Cardiac muscle cell (in vitro differentiated cells and primary cell): ENCODE measurements around a stretch of chr5.

- RAMPAGE, long total RNA, result no peak
Measured at GRCh38 chr5:155154997-155155395, 141.4 kb downstream of the KIF4B start.

DNA sequence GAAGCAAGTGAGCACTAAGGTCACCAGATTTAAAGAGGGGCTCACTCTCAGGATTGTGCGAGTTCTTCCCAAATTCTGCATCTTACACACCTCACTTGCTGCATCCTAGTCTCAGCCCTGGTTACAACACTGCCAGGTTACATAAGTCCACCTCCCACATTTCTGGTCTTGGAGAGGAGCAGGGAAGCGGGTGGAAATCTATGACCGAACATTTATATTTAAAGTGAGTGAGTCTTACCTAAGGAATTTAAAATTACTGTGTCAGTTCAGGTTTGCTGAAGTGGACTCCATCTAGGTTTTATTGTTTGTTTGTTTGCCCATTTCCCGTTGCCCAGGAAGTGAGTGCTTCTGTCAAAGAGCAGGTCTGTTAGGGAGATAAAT lies 179.4 kb downstream of the KIF4B start:
- RAMPAGE, long total RNA, result no peak
- RRBS, result no CpG with 5 or more reads among the region's 4 CpGs

DNA sequence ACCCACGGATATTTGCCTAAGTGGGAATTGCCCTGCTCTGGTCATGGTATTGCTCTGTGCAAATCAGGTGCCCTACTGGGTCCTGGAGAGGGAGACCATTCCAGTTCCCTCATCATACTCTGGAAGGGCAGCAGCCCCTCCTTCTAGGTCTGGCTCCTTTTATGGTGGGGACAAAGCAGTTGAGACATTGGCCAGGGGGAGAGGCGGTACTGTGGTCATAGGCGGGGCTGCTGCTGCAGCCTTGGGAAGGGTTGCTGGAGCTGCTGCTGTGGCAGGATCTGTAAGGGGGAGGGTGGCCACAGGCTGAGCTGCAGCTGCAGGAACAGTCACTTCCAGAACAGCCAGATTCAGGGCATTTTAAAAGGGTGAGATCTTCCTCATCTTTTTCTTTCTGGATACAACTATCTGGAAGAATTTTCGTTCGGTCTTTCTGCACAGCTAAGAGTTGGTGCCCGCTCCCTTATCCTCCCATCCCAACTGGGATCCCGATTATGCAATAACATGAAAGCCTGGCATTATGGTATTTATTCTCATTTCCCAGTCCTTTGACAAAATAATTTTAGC lies 232.9 kb upstream of the SGCD start:
- RAMPAGE, long total RNA, result no peak
- RRBS, result no CpG with 5 or more reads among the region's 7 CpGs

GRCh38 chr5:156449334-156449644 lies 122.3 kb downstream of the SGCD start:
- RAMPAGE, long total RNA, result no peak
- RRBS, result no CpG with 5 or more reads among the region's 4 CpGs

DNA sequence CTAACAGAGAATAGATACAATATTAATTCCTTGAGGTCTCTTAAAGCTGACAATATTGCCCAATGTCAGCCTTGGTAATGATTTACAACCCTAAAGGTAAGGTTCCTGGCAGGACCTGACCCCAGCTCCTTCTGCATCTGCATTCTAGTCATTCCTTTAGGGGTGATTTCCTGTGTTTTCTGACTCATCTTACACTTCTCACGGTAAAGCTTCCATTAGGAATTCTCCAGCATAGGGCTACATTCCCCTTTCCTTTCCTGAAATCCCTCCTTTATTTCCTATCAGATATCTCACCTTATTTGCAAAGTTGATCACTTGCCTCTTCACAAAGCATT lies 9.3 kb downstream of the HAVCR1 start:
- RAMPAGE, long total RNA, result no peak
- RRBS, result no CpG with 5 or more reads among the region's 1 CpG

DNA sequence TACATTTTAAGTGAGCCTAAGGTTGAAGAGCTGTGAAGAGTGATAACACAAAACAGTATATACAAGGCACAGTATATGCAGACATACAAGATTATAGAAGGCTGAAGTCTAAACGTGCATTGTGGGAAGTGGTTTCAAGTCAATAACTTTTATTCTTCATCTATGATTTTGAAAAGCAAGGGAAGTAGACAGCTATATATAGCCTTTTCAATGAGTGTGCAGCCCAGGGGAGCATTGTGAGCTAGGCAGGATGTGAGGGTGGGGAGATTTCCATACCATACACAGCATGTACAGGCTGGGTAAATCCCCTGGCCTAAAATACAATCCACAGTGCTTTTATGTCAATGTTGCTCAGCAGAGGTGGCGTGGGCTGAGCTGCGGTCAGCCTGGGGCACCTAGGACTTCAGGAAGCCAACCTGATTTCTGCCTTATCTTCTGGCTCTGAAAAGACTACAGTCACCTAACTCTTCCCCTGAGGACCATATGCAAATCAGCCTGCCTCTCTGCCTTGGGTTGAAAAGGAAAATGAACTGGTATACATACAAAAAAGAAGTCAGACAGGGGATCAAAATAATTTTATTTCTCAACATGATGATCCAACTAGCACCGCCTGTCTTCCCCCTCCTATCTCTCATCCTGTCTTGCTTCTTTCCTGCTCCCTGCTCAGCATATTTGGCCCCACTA lies 6.3 kb upstream of the GARIN3 start:
- RAMPAGE, long total RNA, result no peak
- RRBS, result no CpG with 5 or more reads among the region's 4 CpGs

DNA sequence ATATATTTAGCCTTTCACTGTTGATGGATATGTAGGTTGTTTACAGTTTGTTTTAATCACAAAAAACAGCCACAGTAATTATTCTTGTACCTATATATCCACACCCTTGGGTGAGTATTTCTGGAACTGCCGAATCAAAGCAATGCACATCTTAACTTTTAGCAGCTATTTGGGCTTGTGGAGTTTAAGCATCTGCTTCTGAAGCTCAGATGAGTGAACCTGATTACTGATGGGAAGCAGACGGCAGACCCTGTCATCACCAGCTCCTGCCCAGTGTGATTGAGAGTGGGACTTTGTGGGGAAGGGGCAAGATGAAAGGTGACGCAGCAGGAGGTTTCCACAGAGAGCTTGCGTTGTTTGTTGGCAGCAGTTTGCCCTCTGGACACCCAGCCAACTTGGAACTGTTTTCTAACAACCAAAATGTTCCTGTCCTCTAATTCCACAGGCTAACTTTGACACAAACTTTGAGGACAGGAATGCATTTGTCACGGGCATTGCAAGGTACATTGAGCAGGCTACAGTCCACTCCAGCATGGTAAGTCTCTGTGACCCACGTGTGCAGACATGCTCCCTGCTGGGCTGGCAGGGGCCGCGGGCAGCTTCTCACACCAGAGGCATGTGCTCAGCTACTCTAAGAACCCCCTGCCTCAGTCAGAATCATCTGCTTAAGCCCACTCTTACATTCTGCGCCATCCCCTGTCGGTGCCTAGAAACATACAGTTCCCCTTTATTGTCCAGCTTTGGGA lies 20.8 kb downstream of the CYFIP2 start:
- RAMPAGE, long total RNA, result no peak
- RRBS, result no CpG with 5 or more reads among the region's 10 CpGs

DNA sequence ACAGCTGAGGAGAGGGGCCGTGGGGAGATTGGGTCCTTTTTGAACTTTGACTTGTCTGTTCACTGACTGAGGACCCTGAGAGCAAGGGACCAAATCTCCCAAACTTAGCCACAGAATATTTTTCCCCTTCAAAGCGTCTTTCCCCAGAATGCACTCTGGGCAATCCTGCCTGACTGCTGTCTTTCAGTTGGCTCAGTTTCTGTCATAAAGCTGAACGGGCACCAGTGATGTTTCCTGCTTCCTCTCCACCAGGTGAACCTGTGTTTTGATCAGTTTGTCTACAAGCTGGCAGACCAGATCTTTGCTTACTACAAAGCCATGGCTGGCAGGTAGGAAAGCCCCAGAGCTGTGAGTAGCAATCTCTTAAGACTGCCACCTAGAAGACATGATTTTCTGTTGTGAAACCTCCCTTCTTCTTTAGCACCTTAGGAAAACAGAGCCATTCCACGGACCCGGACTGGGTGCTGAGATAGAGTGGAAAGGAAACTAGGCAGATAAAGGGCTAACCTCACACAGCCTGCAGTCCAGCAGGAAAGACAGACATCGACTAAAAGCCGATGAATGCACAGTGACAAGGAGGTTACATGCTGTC lies 17.7 kb downstream of the FNDC9 start:
- RAMPAGE, long total RNA, result no peak
- RRBS, result no CpG with 5 or more reads among the region's 7 CpGs

DNA sequence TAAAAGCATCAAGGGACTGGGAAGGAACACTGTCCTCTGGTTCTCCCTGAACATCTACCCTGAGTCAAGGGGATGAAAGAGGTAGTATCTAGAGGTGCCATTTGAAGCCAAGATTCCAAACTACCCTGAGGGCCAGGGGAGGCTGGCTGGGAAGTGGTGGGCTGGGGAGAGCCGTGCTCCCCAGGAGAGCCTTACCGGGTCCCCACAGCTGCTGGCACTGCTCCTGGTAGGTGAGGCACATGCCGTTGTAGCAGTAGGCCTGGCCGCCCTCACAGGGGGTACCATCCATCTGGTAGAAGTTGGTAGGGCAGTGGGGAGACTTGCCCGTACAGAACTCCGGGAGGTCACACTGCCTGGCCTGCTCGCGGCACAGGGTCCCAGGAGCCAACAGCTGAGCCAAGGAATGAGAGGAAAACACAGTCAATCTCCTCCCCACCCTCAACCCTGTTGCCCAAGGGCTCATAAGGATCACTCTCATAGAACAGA lies 36.7 kb downstream of the NIPAL4 start:
- RAMPAGE, long total RNA, result no peak
- RRBS, result 98% methylated on average over 2 of the region's 8 CpGs

DNA sequence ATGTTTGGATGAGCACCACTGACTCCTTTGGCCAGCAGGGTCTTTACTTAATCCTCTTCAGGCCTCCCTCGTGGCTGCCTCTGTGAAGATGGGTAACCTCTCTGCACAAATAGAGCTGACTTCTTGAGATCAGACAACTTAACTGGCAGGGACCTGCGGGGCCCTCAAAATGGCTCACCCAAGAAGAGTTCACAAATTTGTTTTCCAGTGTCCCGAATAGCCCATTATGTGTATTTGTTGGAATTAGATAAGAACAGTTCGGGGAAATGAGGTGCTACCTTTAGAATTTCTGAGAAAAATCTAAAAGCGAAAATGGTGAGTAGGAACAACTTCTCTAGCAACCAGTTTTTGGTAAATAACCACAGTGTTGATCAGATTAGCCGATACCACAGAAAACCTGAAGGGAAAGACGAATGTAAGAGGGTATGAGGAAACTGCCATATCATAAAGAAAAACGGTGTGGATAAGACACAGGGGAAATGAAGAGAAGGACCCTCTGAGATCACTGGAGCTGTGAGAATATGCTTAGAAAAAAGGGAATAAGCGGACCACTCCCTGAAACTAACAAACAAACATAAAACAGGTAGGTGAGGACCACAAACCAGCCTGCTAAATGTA lies 31.0 kb downstream of the ADAM19 start:
- RAMPAGE, long total RNA, result no peak
- RRBS, result no CpG with 5 or more reads among the region's 9 CpGs

- RAMPAGE, long total RNA, result no peak
- RRBS, result 2% methylated on average over 17 of the region's 49 CpGs
Measured at GRCh38 chr5:157574958-157575591, 500 bp downstream of the ADAM19 start.

DNA sequence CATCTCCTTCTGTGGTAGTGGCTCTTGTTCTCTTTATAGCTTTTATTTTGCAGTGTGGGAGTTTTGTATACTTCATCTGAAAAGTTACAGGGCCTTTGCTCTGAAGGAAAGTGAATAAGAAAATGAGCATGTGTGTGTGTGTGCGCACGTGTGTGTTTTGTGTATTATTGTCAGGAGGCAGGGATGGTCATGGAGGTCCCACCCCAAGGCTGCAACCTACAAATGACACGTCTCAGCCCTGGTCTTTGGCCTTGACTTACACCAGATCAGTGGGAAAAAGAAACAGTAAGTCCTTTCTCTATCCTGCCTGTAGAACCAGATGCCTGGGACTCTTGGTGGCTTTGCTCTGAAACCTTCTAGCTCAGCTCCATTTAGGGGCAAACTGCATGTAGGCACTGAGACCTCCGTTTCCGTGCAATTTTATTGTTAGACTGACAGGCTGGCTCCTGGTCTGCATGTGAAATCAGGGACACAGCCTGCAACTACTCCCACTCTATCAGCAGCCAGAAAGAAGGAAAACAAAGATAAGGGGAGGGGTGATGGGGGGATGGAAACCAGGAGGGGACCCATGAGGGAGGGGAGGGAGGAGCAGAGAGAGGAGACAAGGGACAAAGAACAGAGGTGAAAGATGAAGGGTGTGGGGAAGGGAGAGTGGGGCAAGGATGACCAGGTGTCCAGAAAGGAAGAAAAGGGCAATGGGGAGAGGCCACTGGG lies 316.5 kb upstream of the CLINT1 start:
- RAMPAGE, long total RNA, result no peak
- RRBS, result no CpG with 5 or more reads among the region's 5 CpGs

DNA sequence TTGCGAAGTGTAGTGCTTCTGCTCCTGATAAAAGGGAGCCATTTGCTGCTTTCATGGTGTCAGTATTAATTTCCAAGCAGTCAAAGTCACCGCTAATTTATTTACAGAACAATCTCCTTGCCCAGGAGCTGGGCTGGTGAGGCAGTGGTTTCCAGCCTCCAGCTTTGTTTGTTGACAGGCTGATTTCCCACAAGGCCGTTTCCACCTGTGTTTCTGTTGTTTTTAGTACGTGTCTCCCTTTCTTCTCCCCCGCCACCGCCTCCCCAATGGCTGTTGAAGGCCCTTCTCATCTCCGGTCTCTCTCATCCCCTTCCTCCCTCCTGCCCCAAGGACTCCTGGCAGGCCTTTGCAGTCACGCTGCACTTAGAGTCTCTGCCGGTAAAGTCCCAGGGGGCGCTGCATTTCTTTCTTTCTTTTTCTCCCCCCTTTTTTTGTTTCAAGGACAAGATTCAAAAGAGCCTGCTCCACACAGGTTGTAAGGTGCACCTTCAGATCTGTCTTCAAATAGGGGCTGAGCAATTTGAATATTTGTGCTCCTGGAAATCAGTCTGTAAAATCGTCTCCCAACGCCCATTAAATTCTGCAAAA lies 422.6 kb downstream of the EBF1 start:
- RAMPAGE, long total RNA, result no peak
- RRBS, result 33% methylated on average over 2 of the region's 12 CpGs

DNA sequence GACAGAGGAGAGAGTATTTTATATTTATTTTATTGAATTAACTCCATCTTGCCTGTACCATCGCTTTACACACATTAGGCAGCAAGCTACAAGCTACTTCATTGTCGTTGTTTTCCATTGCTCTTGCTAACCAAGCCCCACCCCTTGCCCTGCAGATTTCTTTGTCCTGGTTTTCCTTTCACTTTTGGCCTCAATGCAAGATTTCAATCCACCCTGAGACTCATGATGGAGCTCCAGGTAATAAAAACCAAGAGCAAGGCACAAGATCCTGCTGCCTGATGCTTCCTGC lies 65.2 kb downstream of the EBF1 start:
- RAMPAGE, long total RNA, result no peak
- RRBS, result no CpG with 5 or more reads among the region's 2 CpGs

DNA sequence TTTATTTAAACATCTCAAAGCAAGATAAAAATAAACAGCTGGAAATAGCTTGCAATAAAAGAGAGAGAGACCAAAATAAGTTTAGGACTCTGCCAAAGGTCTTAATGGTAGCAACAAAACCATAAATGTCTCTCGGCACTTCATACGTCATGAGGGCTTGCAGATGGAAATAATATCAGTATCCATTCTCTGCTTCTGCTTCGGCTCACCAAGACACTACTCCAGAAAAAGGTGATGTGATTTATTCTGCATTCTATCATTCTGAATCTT lies 56.2 kb downstream of the EBF1 start:
- RAMPAGE, long total RNA, result no peak
- RRBS, result no CpG with 5 or more reads among the region's 3 CpGs

DNA sequence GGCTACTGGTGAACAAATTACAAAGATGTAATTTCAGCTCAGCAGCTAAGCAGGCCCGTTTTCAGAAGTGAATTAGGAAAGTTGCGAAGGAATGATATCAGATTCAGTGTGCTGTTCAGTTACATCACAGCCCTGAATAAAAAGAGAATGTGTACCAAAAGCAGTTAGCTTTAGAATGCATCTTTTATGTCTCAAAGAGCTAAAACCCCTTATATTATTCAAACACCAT lies 9.4 kb downstream of the EBF1 start:
- RAMPAGE, long total RNA, result no peak
- RRBS, result no CpG with 5 or more reads among the region's 2 CpGs

GRCh38 chr5:159102893-159103144 lies 3.1 kb upstream of the EBF1 start:
- RAMPAGE, long total RNA, result no peak
- RRBS, result no CpG with 5 or more reads among the region's 1 CpG

GRCh38 chr5:159157827-159158217 lies 51.5 kb downstream of the RNF145 start:
- RAMPAGE, long total RNA, result no peak
- RRBS, result no CpG with 5 or more reads among the region's 5 CpGs

DNA sequence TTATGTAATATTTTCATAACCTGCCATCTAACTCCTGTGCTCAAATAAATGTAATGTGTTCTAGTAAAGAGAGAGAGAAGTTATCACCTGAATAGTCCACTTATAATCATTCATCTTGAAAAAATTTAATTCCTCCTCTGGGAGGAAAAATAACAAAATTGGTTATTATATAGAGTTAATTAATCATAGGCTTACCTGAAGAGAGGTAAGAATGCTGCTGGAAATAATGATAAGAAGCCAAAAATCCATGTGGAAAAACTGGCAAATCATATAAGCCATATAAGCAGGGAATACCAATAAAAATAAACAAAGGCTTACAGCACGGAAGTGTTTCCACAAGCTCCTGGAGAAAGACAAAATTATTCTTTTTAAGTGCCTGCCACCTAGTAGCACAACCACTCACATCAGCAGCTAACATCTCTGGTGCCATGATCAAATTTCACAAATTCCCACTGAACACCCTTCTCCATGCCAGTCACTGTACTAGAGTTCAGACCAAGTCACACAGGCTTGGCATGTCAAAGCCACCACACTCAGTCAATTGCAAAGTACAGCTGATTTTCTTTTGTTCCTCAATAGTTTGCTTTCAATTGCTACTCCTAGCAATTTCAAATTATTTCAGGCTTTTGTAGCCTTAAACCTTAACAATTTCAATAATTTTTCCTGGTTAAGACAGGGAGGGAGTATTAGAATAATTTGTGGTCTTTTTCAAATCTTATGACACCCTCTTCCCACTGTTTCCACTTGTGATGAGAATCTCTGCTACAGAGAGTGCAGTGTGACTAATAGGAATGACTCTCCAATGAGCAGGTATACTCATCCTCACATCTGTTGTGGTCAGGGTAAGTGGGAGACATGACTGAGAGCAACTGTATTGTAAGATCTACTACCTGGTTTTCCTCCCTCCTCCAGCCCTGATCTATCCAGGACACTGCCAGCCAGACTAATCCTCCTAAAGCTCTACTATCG lies 46.3 kb downstream of the RNF145 start:
- RAMPAGE, long total RNA, result no peak
- RRBS, result no CpG with 5 or more reads among the region's 2 CpGs

- RAMPAGE, long total RNA, result no peak
- RRBS, result no CpG with 5 or more reads among the region's 4 CpGs
Measured at GRCh38 chr5:159184803-159185508, 24.4 kb downstream of the RNF145 start.